ENCODE data around the genes CHL1, IL5RA and GRM7.

DNA sequence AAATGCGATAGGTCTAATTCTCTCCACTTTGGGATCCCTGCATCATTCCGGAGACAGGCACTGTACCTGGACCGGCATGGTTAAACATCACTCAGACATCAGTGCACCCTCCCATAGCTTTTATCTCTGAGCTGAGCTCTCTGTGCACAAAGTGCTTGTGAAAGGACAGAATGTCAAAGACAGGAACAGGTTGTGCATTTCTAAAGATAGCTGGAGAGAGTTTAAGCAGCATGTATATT, 65.4 kb upstream of the CHL1 start:
- RRBS, result no CpG with 5 or more reads among the region's 3 CpGs

- RRBS, result 9% methylated on average over 17 of the region's 64 CpGs
Measured at GRCh38 chr3:196270-197112, at the start of gene CHL1. TSS of gene CHL1 (plus strand) at chr3:196763.

- RRBS, result no CpG with 5 or more reads among the region's 3 CpGs
Measured at GRCh38 chr3:232771-233311, 36.3 kb downstream of the CHL1 start.

DNA sequence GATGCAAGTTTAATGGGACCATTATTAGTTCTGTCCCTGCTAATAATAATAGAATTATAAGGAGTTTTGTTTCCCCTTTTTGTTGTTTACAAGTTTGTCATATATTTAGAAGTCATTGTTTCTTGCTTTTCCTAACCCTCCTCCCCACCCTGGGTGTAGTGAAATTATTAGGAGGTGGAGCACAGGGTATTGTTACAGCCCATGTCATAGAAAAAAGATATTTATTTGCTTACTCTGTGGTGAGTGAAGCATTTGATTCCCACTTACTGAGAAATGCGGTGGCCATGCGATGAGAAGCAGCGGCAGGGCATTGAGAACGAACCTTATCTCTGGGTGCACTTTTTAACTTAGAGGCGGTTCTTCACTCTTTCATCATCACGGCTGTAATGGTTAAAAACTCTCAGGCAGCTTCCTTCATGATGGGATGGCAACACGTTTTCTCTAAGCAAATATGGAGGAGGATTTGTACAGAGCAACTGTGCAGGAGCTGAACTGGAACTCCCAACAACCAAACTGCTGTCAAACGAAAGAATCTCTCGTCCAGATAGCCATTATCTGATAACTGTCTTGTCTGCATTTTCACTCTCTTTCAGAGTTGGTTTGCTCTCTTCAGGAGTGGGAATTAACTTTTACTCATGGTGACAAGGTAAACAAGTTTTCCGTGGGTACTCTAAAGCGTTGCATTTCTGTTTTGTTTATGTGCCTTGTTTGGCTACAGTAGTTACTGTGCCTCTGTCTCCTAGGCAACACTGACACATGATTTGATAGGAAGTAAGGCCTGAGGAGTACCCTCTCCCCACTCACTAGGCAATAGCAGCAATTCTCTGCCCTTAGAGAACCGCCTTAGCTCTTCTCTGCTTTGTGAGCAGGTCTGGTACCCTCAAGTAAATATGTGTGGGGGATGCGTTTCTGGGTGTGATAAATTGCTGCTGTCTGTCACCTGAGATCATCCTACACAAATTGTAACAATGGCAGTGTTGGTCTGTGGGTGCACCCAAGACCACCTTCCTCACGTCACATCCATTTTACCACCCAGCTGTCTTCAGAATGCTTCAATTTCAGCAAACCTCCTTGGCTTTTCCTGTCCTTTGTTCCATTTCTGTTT, at the start of gene IL5RA:
TSS of gene IL5RA (minus strand) at position 697 of the 1,105 bp plus-strand sequence.
- RRBS, result no CpG with 5 or more reads among the region's 14 CpGs

DNA sequence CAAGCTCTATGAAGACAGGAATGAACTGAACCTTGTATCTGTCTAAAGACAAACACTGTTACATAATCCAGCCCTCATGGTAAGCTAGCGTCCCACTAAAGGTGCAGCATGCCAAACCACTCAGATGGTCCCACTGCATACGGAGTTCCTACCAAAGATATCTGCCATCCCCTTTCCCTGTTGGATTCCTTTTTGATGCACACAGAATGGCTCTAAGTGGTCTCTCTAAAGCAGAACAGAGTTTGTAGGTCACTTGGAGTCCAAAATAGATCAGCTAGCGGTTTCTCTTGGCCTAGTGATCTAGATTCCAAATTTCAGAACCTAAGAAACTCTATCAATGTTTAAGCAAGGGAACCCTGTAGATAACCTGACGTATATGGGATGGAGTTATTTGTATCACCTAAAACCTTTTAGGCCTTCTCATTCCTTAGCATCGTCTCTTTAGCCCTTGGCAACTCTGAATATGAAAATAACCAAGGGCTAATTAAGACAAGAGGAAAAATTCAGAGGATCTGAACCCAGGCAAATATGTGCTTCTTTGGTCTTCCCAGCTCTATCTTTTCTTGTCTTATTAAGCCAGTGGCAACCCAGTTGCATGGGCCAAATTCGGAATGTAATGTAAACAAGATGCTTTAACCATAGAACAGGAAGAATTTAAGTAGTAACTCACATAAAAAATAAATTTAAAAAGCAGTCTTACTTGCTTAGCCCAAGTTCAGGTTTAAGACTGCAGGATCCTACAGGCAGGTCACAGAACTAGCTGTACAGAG, 16.4 kb downstream of the CRBN start:
- RRBS, result no CpG with 5 or more reads among the region's 6 CpGs

GRCh38 chr3:4306882-4307505, 3.8 kb downstream of the SETMAR start:
- RRBS, result no CpG with 5 or more reads among the region's 5 CpGs

- RRBS, result no CpG with 5 or more reads among the region's 17 CpGs
Measured at GRCh38 chr3:4360834-4361615, 57.9 kb downstream of the SETMAR start.

- RRBS, result no CpG with 5 or more reads among the region's 13 CpGs
Measured at GRCh38 chr3:4366137-4366810, 63.1 kb downstream of the SETMAR start.

DNA sequence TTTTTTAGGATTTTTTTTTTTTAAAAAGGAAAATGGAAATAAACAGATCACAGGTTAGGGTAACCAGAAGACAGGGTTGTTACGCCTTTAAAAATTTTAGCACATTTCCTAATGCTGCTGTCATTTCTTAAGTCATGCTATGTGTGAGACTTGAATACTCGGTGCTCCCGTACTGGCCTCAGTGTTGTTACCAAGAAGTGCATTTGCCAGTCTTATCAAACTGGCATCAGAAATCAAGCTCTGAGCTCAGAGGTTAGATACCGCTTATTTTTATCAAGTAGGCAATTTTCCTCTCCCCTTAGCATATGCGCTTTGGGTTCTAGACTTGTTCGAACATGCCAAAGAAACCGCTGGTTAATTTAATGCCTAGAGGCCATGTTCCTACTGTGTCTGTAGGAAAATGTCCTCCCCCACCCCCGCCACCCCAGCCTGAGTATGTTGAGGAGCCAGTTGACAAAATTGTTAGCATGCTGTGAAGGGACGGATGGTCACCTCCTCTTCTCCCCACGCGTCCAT, 88.8 kb downstream of the ITPR1 start:
- RRBS, result no CpG with 5 or more reads among the region's 11 CpGs

- RRBS, result no CpG with 5 or more reads among the region's 9 CpGs
Measured at GRCh38 chr3:4721415-4722015, 228.4 kb downstream of the ITPR1 start.

- RRBS, result no CpG with 5 or more reads among the region's 6 CpGs
Measured at GRCh38 chr3:4749377-4750031, 229.7 kb upstream of the BHLHE40 start.

DNA sequence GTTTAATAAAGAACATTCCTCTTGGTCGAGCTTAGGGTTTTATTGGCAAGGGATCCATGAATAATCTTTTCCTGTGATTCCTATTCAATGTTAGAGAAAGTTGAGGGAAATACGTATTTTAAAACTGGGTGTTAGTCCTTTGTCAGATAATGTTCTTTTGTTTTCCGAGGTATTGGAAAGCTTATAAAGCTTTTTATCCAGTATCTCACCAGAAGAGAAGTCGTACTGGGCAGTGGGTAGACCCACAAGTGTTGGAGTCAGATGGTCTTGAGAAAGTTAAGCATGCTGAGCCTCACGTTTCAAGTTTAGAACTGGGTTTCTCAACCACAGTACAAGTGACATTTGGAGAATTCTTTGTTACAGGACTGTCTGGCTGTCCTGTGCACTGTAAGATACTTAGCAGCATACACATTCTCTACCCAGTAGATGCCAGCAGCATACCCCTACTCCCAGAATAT, 212.3 kb upstream of the BHLHE40 start:
- RRBS, result no CpG with 5 or more reads among the region's 5 CpGs

GRCh38 chr3:4772151-4772663, 207.0 kb upstream of the BHLHE40 start:
- RRBS, result no CpG with 5 or more reads among the region's 3 CpGs

DNA sequence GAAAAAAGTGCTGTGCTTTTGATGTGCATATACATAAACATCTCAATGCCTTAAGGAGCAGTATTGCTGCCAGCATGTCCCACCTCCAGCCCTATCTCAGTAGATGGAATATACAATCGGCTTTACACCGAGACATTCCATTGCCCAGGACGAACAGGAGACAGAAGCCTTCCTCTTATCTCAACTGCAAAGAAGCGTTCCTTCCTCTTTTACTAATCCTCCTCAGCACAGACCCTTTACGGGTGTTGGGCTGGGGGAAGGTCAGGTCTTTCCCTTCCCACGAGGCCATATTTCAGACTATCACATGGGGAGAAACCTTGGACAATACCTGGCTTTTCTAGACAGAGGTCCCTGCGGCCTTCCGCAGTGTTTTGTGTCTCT, 40.2 kb upstream of the ARL8B start:
- RRBS, result no CpG with 5 or more reads among the region's 8 CpGs

DNA sequence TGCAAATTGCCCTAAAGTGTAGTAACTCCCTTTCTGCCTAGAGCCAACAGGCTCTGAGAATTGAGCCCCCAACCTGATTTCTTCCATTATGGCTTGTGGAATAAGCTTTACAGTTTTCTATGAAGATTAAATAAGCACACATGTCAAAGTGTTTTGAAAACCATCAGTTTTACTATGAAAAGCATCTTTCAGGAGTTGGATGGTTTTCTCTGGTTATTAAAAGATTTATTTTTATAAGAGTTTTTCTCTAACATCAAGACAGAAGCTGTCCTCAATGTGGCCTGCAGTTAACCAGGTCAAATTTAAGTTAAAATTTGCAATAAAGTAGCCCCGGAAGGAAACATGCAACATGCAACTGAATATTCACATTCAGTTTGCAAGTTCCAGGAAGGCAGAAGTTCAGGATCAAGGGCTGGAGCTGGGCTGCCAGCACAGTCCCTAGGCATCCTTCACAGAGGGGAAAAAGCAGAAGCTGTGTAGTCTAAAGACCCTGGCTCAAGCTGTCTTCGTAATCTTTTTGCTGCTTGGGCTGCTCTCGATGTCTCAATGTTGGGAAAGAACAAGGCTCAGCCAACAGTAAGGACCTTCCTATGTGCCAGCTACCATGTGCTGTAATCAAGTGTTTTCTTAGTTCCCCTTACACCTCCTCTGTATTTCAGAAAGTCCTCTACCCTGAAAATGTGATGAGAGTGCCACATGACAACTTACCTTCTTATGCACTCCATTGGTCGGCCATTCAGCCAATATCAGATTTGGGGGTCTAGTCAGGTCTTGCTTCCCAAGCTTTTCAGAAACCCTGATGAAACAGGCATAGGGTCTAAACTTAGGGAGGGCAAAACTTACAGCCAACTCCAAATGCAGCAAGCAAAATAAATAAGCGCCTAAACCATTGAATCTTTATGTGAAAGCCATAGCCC, 1.5 kb upstream of the EDEM1 start:
- RRBS, result no CpG with 5 or more reads among the region's 5 CpGs

- RRBS, result no CpG with 5 or more reads among the region's 2 CpGs
Measured at GRCh38 chr3:5194648-5195519, 7.4 kb downstream of the EDEM1 start.

DNA sequence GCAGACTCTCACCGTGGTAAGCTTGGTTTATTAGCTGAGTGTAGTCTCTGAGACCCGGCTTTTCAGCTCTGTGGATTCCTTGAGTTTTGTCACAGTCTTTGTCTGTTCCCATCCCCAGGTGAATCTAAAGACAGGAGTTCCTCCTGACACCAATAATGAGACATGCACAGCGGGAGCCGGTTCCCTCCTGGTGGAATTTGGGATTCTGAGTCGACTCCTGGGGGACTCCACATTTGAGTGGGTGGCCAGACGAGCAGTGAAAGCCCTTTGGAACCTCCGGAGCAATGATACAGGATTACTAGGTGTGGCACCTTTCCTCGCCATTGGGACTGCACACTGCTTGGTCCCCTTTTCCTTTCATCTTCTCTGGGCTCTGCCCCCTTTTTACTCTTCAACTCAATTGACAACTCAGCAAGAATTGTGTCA, 15.4 kb downstream of the EDEM1 start:
- RRBS, result no CpG with 5 or more reads among the region's 8 CpGs

GRCh38 chr3:5944064-5944263, 756.5 kb downstream of the EDEM1 start:
- RRBS, result no CpG with 5 or more reads among the region's 3 CpGs

- RRBS, result 20% methylated on average over 4 of the region's 49 CpGs
Measured at GRCh38 chr3:6860580-6861309, at the start of gene GRM7. TSS of gene GRM7 (plus strand) at chr3:6861115.

DNA sequence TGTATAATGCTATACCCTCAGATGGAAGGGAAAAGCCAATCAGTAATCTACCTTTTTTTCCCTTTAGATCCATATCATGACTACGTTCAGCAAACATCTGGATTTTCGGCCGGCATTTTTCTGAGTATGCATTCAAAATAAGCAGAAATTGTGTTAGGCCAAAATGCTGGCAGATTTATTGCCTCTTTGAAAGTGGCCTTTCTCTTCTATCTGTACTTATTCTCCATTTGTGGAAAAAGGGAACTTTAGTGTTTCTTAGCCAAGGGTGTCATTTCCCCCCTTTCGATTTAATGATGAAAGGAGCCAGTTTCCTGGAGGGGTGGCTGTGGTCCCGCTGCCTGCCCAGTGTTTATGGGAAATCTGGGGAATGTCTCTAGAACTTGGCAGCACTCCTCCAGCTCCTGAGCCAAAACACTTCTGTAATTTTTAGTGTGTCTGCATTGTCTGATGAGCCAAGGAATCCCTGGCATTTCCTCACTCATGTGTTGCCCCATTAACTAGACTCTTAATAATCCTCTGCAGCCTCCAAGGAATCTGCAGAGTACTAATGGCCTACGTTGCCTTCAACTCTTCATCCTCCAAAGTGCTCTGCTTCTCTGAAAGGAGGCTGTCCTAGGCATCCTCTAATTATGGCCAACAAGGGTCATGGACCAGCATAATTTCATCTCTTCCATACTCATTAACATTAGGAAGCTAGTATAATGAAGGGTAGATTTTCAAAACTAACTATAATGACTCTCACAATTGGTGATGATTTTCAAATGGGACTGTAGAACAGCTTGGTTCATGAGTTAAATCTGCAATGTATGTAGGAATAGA, 448.8 kb downstream of the GRM7 start:
- RRBS, result no CpG with 5 or more reads among the region's 6 CpGs